Breast (tissue), 4 donors: ENCODE results near the gene HSD17B3.

DNA sequence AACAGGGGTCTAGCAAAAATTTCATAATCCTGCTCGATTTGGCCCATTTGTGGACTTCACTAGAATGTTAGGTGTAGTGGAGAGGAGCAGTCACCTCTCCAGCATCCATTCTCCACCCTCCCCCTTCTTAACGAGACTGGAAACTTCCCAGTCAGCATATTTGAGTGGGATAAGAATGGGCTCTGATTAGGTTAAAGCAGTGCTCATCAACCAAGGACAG is 46.8 kb downstream of the FANCC start:
- PRO-cap, 3 experiments = peak in 1 of 3 experiments; most common minus-strand start position 116 of the sequence (in 1)
- RRBS = no CpG with 5 or more reads among the region's 2 CpGs

- PRO-cap, 3 experiments = no peak in any of the 3 experiments
- RRBS = 5% methylated on average over 4 of the region's 32 CpGs
These were observed 46.5 kb downstream of the PTCH1 start for GRCh38 chr9:95462162-95463318.

GRCh38 chr9:95478302-95478721 is 30.8 kb downstream of the PTCH1 start:
- PRO-cap, 3 experiments = no peak in any of the 3 experiments
- RRBS = no CpG with 5 or more reads among the region's 6 CpGs

DNA sequence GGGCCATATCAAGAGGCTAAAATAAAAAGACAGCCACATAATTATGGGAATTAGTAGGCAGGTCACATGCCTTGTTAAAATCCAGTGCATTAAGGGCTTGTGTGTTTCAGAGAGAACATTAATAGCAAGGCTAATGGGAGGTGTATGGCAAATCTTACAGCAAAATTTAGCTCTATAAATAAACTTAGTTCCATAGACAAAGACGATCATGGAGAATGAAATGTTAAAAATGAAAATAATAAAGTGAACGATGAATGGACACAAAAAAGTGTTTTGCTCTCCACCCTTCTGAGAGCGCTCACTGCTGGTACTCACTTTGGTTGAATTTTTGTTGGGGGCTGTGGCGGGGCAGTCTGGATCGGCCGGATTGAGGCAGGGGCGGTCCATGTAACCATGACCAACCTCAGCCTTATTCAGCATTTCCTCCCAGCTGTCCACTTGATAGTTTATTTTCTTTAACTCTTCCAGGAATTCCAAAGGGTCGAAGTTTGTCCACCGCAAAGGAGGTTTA is 28.9 kb downstream of the PTCH1 start:
- PRO-cap, 3 experiments = no peak in any of the 3 experiments
- RRBS = no CpG with 5 or more reads among the region's 9 CpGs

GRCh38 chr9:95504377-95504920 is 4.6 kb downstream of the PTCH1 start:
- PRO-cap, 3 experiments = no peak in any of the 3 experiments
- RRBS = no CpG with 5 or more reads among the region's 11 CpGs

DNA sequence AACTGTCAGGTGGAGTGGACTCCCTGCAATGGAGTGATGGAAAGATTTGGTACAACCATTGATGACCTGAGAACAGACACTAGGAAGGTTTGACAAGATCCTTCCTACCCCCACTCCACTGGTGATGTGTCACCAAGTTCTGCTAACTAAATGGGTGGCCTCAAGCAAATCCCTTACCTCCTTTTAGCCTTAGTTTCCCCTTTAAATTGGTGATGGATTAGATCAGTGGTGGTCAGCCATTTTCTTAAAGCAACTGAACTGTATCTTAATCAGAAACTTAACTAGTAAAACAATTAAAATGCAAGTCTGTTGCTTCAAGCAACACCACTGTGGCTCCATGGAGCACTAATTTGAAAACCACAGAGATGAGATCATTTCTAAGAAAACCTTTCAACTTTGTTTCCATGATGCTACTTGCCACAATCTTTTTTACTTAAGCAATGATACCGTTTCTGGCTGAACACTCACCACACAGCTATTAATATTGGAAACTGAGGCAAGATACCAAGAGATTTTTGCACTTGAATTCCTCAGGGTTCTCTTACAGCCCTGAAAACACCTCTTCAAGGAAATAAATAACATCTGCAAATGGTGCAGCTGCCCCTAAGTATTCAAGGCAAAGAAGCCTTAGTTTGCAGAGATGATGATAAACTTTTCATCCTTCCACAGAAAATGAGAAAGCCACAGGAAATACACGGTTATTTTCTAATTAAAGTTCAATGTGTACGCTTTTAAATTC is 140.7 kb downstream of the ERCC6L2 start:
- PRO-cap, 3 experiments = no peak in any of the 3 experiments
- RRBS = no CpG with 5 or more reads among the region's 3 CpGs

GRCh38 chr9:96146861-96147366 is 155.1 kb downstream of the HSD17B3 start:
- PRO-cap, 3 experiments = no peak in any of the 3 experiments
- RRBS = no CpG with 5 or more reads among the region's 18 CpGs

GRCh38 chr9:96301897-96302581 is at the start of gene HSD17B3:
Gene HSD17B3 (minus strand): TSS chr9:96302176.
- PRO-cap, 3 experiments = no peak in any of the 3 experiments
- RRBS = no CpG with 5 or more reads among the region's 7 CpGs

DNA sequence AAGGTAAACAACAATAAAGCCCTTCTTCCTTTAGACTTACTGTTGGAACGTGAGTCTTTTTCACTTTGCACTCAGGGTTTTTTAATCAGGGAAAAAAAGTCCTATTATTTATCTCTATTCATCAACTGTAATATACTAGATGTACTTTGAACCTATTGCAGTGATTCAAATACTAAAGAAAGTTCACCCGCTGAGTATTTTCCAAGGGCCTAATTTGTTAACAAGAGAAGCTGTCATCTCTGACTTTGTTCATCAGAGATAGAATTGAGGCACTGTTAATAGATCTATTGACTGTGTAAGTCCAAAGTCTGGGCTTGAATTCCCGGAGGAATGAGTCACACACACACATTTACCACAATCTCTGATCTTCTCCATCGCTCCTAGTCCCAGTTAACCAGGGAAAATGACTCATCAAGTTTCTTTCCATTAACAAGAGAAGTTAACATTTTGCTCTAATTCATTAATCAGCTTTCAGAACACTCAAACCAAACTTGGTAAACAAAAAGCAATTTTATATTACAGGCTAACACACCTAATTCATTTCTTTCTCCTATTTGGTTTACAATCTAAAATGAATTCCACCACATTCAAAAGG is 37.7 kb upstream of the HSD17B3 start:
- PRO-cap, 3 experiments = no peak in any of the 3 experiments
- RRBS = no CpG with 5 or more reads among the region's 4 CpGs

DNA sequence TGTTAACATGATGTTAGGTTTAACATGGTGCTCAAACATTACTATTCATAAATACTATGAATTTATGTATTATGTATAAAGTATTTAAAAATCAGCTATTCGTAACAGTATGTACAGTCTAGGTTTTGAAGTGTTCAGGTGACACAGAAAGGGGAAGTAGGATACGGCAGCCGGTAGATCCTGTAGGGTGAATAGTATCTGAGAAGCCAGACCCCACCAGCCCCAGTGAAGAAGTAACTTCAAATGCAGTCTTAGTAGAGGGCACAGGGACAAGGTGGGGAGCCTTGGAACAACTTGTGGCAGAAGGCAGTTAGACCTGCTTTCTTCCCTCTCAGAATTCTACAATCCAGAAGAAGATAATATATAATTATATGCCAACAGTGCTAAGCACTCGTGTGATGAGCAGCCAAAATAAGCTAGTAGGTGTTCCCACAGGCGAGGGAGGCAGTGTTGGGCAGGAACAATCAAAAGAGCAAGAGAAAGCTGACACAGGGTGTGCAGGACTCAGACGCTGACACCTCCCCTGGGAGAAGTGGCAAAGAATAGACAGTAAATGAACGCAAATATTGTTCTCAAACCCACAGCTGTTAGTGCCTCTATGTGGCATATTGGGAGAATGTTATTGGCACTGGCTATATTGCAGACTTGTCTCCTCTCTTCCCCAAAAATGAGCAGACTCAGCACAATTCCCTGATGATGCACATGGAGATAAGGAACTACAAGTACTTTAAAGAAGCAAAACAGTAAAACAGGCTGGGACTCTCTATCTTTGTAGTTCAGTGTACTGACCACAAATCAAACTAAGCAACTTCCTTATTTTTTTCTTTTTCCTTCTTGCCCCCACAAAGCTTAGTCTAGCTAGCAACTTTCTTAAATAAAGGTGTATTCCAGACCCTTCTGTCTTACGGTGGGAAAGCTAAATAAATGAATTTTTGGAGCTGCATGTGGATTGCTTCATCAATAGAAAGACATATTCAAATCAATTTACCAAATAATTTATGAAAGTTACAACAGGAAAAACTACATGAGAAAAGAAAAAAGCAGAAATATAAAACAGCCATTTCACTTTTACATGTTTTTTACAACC is 4.5 kb downstream of the ZNF367 start:
- PRO-cap, 3 experiments = no peak in any of the 3 experiments
- RRBS = no CpG with 5 or more reads among the region's 8 CpGs

- PRO-cap, 3 experiments = no peak in any of the 3 experiments
- RRBS = no CpG with 5 or more reads among the region's 4 CpGs
These were observed 53.5 kb downstream of the CDC14B start for GRCh38 chr9:96566125-96566484.

GRCh38 chr9:96618240-96619029 is 1.2 kb downstream of the CDC14B start:
- PRO-cap, 3 experiments = peak in 2 of 3 experiments; most common plus-strand start chr9:96618885 (in 2); most common minus-strand start chr9:96618809 (in 1)
- RRBS = 3% methylated on average over 23 of the region's 60 CpGs

DNA sequence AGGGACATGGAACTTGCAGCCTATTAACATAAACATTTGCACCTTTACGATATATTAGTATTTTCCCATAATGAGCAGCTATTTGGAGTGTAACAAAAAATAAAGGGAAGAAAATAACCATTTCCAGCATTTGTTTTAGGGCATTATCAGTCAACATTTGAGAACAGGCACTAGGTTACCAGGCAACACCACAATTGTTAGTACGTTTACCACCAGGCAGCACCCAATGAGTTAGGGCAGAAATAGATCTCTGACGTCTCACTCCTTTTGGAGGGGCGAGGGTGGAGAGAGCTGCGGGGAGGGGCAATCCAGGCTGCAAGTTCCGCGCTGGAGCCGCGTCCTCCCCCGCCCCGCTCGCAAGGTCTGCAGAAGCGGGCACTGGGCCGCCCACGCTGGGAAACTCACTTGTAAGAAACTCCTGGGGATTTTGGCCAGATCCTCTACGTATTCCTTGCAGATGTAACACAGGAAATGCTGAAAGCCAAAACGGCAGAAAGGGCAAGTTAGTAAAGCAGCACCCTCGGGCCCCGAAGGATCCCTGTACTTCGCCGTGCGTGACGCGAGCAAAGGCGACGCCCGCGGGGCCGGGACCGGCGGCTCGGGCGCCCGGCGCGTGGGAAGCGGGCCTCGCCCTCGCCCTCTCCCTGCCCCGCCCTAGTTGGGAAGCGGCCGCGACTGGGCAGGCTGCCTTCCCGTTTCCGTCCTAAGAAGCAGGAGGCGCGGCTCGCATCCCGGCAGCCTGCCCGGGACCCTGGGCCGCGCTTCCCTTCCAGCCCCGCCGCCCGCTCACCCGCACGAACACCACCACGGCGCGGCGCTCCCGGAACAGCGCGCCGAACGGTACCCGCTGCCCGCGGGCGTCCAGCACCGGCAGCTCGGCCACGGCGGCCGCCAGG is 569 bp downstream of the PRXL2C start:
- PRO-cap, 3 experiments = peak in 3 of 3 experiments; most common plus-strand start position 261 of the sequence (in 3); most common minus-strand start position 635 of the sequence (in 2)
- RRBS = under 1% methylated on average over 35 of the region's 75 CpGs

GRCh38 chr9:97221039-97222085 is 86.1 kb upstream of the CCDC180 start:
- PRO-cap, 3 experiments = no peak in any of the 3 experiments
- RRBS = 1% methylated on average over 11 of the region's 96 CpGs

DNA sequence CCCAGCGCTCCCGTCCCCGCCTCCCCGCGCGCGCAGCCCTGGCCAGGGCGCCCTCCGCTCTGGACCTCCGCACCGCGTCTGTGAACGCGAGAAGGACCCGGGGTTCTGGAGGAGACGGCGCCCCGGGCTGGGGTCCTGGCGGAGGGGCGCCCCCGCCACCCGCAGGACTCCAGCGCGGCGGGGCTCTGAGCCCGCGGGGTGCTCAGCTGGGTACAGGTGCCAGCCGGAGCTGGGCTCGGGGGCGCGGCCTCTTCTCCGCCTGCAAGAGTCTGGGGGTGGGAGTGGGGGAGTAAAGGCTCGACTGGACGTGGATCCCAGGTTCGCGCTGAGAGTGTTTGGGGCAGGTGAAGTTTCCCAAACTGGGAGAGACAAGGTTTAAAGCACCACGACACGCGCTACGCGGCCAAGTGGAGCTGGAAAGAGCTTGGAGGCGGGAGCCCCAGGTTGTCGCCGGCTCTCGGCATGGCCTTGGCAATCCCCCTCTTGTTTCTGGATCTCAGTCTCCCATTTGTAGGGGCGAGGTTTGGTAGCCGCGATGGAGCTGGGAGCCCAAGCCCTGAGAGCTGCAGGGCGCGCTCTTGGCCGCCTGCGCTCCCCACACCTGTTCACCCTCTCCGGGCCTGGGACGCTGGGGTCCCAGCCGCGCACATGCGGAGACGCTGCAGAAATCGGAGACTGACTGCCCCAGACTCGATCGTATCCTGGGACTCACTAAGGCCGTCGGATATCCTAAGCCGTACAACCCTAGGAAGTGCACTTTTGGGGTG is 719 bp downstream of the TMOD1 start:
- PRO-cap, 3 experiments = peak in 3 of 3 experiments; most common plus-strand start position 89 of the sequence (in 2); most common minus-strand start position 80 of the sequence (in 3)
- RRBS = 1% methylated on average over 15 of the region's 64 CpGs

DNA sequence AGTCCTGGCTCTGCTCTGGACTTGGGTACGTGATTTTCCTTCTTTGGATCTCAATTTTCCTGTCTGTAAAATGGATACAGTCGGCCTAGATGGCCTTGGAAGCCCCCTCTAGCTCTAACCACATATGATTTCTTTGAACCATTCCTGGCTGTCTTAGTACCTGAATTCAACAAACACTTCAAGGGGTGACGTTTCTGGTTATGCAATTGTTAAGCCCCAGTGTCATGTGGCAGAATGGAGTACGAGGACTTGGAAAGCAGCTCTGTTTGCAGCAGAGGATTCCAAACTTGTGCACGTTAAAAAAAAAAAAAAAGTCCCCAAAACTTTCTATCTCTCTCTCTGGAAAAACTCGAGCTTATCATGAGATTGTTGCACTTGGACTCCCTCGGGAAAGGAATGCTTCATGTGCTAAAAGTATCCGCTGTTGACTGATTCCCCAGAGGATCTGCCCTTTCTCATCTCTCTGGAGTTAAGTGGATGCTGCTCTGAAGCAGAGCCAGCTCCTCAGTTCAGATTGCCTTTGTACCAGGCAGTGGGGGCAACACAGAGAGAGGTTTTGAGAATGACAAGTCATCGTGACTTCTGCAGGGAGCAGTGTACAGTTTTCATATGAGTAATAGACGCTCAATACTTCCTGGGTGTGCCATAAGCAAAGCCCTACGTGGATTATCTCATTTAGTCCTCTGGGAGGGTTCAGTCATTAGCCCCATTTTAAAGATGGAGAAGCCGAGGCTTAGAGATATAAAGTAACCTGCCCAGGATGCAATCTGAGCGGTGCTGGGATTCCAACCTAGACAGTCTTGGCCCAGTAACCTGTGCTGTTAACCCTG is 28.0 kb downstream of the TMOD1 start:
- PRO-cap, 3 experiments = no peak in any of the 3 experiments
- RRBS = no CpG with 5 or more reads among the region's 13 CpGs

- PRO-cap, 3 experiments = no peak in any of the 3 experiments
- RRBS = no CpG with 5 or more reads among the region's 7 CpGs
These were observed 30.5 kb downstream of the TMOD1 start for GRCh38 chr9:97531971-97532417.

GRCh38 chr9:97670489-97671255 is 26.5 kb downstream of the XPA start:
- PRO-cap, 3 experiments = no peak in any of the 3 experiments
- RRBS = no CpG with 5 or more reads among the region's 4 CpGs

DNA sequence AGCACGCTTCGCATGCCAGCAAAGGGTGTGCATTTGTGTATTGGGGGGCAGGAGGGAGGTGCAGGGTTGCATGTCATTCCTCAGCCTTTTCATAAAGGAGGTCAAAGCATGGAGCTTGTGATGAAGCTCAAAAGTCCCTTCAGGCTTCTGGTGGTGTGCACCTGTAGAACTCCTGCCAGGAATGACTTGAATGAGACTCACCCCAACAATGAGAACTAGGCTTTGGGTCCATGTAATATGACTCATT is 17.4 kb upstream of the XPA start:
- PRO-cap, 3 experiments = no peak in any of the 3 experiments
- RRBS = no CpG with 5 or more reads among the region's 2 CpGs

GRCh38 chr9:97740889-97741924 is 44.1 kb upstream of the XPA start:
- PRO-cap, 3 experiments = no peak in any of the 3 experiments
- RRBS = 3% methylated on average over 40 of the region's 58 CpGs